Measurements from ENCODE around the genes NOD2 and SALL1.

- PRO-cap = unidirectional peak, plus-strand start at chr16:50693619
Measured at GRCh38 chr16:50693029-50693684, at the start of gene NOD2. TSS of gene NOD2 (plus strand) at chr16:50693606.

GRCh38 chr16:50740835-50741199, 1.1 kb upstream of the CYLD start:
- PRO-cap = no peak

GRCh38 chr16:50749550-50750177, 7.8 kb downstream of the CYLD start:
- PRO-cap = no peak

GRCh38 chr16:50766397-50766834, 24.5 kb downstream of the CYLD start:
- PRO-cap = no peak

- PRO-cap = no peak
Measured at GRCh38 chr16:50788431-50788648, 46.5 kb downstream of the CYLD start.

GRCh38 chr16:51120018-51120736, 30.9 kb downstream of the SALL1 start:
- PRO-cap = no peak

DNA sequence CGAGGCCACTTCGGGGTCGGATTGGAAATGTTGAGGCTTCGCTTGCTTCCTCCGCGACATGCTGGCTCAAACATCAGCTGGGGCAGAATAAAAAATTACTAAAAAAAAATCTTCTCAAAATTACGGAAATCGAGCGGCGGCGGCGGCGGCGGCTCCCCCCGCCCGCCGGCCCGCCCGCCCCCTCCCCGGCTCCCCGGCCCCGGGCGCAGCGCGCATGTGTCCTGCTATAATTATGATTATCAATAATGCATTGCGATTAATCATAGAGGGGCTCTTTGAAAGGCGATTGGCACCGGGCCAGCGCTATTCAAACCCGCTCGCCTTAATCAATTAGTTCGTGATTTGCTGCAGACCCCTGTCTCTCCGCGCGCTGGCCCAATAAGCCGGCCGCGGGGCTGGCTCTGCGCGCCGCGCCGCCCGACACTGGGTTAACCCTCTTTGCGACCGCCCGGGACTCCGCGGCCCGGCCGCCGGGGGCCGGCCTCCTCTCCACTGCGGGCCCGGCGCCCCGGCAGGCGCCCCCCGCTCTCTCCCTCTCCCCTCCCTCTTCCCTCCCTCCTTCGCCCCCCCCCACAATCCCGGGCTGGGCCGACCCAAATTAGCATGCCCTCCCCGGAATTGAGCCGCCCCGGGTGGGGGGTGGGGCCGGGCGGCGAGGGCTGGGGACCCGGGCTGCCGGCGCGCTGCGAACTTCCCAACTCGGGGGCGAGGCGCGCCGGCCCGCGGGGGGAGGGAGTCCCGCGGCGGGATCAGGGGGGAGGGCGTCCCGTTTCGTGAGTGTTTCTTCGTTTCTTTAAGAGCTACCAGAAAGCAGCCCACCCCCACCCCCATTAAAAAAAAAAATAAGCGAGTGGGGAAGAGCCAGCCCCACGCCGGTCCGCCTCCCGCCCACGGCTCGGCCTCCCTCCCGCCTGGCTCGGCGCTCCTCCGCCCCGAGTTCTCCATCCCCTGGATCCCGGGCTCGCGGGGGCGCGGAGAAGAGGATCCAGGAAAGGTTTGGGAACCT, at the start of gene SALL1:
TSS of gene SALL1 (minus strand) at position 89 of the 1,006 bp plus-strand sequence.
- PRO-cap = unidirectional peak, plus-strand start at position 454 of the sequence; bidirectional peak, plus-strand start at position 697 of the sequence, minus-strand start at position 484 of the sequence

DNA sequence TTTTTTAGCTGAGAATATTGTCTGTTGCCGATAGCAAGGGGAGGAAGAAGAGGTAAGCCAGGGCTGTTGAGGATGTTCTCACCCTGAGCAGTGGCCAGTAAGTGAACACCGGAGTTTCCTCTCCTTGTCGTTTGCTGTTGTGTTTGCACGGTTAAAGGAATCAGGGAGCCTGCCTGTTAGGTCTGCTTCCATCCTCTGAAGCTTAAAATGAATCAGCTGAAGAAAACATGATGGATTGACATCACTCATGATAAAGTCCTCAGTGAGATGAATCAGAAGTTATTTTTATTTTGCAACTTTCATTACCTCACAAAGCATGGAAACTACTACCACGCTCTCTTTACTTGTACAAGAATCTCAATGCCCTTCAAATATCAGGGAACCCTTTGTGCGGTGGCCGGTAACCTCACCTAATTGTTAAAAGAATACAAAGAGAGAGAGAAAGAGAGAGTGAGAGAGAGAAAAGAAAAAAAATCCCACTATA, 441.5 kb upstream of the SALL1 start:
- PRO-cap = no peak

GRCh38 chr16:51636915-51637500, 485.9 kb upstream of the SALL1 start:
- PRO-cap = no peak

- PRO-cap = no peak
Measured at GRCh38 chr16:51763313-51763752, 612.3 kb upstream of the SALL1 start.

DNA sequence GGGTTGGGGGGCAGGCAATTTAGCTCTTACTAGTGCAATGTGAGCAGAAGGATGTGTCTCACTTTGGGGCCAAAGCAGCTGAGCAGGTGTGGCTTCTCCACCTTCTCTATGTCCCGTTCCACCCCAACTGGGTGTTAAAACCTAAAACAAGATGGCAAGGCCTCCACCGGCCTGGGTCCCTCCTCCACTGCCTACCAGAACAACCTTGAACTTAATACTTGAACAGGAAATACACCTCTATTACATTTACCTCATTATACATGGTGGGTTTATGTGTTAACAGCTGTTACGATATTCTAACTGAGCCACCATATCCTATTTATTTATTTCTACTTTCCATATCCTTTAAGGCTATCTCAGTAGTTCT, 52.7 kb downstream of the TOX3 start:
- PRO-cap = no peak

- PRO-cap = no peak
Measured at GRCh38 chr16:52494582-52495109, 52.3 kb downstream of the TOX3 start.

GRCh38 chr16:52526543-52526779, 20.5 kb downstream of the TOX3 start:
- PRO-cap = no peak

DNA sequence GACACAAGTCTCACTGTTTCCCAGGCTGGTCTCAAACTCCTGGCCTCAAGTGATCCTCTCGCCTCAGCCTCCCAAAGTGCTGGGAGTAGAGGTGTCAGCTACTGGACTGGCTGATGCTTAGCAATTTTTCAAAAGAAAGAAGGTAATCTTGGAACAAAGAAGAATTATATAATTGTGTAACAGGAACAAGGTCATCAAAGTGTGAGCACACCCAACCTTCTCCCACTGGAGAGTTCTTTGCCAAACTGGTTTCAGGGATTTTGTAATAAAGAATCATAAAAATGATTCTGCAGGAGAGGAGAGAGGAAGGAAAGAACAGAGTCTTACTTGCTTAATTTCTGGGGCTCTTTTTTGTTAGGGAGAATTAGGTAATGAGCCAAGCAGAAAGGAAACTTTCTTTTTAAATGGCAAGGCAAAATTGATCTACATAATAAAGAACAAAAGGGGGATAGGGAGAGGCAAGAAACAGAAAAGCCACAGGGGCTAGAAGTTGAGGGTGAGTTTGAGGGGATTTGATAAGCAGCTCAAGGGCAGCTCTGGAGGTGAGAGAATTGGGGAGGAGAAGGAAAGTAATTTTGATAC, 21.3 kb downstream of the CHD9NB start:
- PRO-cap = no peak

- PRO-cap = no peak
Measured at GRCh38 chr16:53042078-53043167, 10.3 kb downstream of the CHD9NB start.

DNA sequence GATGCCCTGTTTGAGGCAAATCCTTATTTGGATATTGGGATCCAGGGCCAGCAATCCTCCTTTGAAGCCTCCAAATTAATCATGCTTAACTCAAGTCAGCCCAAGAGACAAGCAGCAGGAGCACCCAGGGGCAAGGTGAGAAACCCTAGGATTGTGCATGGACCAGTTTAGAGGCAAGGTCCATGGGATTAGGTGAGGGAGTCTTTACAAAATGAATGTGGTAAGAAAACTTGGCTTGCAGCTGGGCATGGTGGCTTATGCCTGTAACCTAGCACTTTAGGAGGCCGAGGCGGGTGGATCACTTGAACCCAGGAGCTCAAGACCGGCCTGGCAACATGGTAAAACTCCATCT, 6.6 kb downstream of the CHD9NB start:
- PRO-cap = no peak

GRCh38 chr16:53156351-53157198, 101.8 kb downstream of the CHD9 start:
- PRO-cap = no peak

DNA sequence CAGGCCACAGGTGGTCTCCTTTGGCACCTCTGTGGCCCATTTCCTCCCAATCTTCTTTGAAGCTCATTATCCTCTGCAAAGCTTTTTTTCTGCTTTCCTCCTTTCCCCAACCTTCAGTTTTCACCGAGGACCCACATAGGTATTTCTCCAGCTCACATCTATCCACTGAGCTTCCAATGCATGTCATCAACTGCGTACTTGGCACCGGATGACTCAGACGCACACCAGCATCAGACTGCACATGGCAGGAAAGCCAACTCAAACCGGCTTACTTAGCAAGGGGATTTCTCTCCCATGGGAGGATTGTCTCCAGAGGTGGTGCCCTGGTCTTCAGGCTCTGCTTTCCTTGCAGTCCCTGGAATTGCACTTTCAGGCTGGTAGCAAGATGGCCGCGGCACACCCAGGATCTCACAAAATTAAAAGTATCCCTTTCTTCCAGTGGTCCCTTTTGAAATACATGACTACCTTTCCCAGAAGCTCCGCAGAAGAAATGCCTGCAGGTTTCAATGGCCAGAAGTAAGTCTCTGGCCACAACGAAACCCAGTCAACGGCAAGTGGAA, 1.7 kb upstream of the AKTIP start:
- PRO-cap = no peak

DNA sequence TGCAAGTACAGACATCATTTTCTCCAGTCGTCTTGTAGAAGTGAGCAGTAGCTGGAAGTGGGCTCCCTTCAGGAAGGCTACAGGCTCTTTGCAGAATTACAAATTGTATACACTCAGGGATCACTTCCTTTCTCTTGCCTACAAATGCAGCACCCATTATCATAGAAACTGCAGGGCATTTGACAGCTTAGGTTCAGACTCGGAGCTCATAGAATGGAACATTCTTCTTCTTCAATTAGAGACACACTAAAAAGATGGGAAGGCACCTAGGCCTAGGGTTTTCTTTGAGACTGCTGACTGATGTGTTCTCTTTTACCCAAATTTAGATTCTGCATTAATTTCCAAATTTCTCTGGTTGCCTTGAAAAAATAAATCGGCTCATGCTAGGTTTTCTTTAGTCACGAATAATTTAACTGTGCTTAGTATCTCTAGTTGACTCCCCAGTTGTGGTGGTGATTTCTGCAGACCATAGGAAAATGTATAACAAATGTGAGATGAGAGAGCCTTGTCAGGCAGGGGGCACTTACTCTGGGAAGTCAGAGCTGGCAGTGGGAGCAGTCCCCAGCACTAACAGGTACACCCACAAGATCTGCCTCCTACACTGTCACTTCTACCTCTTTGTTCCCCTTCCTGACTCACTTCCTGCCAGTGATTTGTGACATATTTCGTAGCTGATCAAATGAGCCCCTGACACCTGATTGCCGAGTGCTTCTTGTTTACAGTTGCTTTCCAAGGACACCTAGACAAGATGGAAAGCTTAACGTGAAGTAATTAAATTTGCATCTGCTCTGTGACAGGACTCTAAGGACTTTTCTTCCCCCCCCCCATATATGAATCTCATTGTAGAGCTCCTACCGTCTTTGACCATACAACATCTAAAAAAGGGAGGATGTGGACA, 40.3 kb downstream of the FTO start:
- PRO-cap = no peak

GRCh38 chr16:53927058-53927631, 223.2 kb downstream of the FTO start:
- PRO-cap = no peak

All from right cardiac atrium (tissue), 1 donor.